SK-N-DZ (cell line): ENCODE measurements around the genes DEFB108B and INPPL1.

GRCh38 chr11:71832983-71833312 lies at the start of gene DEFB108B:
DEFB108B (plus strand) TSS chr11:71833200.
RAMPAGE:
- cytosol, long total RNA: no peak
- nucleus, long total RNA: no peak

GRCh38 chr11:71903378-71903843 lies 25.0 kb downstream of the XNDC1N start:
RAMPAGE:
- cytosol, long total RNA: no peak
- nucleus, long total RNA: no peak

RAMPAGE:
- cytosol, long total RNA: no peak
- nucleus, long total RNA: no peak
These were observed 17.6 kb downstream of the IL18BP start for GRCh38 chr11:72016392-72016591.

RAMPAGE:
- cytosol, long total RNA: no peak
- nucleus, long total RNA: no peak
These were observed 1.4 kb downstream of the ANAPC15 start for GRCh38 chr11:72111128-72111489.

GRCh38 chr11:72111561-72111900 lies 964 bp downstream of the ANAPC15 start:
RAMPAGE:
- cytosol, long total RNA: no peak
- nucleus, long total RNA: no peak

RAMPAGE:
- cytosol, long total RNA: no peak
- nucleus, long total RNA: no peak
These were observed at the start of gene INPPL1 for GRCh38 chr11:72224544-72225645. INPPL1 (plus strand) TSS chr11:72224767.

DNA sequence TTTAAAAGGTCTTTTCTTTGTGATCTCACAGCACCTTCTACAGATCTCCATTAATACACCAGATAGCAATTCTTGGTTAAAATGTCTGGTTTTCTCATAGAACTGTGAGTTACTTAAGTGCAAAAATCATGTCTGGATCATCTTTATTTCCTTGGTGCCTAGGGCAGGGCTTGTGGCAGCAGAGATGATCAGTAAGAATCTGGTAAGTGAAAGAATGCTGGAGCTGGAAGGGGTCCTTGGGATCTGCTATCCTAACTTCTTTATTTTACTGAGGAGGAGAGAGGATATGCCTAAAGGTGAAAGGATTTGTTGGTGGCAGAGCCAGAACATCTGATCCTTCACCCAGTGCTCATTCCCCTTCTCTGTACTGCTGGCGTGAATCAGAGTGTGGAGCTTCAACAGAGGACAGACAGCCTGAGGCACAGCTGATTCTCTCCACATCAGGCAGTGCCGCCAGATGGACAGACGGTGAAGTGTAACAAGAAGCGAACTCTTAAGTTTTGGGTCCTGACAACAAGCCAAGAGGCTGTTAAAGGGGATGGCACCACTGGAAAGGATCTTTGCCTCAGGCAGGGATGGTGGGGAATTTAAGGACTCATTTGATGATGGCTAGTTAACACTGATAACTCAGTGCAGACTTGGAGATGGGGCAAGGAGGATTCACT lies 81.6 kb downstream of the CLPB start:
RAMPAGE:
- cytosol, long total RNA: no peak
- nucleus, long total RNA: start-site peak on the minus strand centred at position 366 of the sequence, 300 bp wide, 31 and 13 reads in 2 replicates

DNA sequence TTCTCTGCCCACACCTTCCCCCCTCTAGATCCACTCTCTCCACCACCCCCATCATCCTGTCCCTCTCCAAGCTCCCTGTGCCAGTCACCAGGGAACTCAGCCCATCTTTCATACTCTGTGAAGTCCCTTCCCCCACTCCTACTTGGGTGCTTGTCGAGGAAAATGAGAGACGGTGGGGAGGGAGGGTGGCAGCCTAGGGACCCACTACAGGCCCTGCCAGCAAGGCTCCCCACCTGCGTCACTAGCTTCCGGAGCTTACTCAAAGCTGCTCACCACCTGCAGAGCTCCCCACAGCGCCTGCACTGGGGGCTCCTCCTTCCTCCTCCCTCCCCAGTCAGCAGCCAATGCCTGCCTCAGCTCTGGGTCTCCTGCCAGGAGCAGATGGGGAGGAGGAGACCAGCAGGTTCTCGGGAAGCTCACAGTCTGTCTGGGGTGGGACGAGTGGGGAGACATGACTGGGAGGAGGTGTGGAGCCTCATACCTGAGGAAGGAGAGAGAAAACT lies 82.2 kb downstream of the PDE2A start:
RAMPAGE:
- cytosol, long total RNA: no peak
- nucleus, long total RNA: no peak

RAMPAGE:
- cytosol, long total RNA: no peak
- nucleus, long total RNA: no peak
These were observed 73.7 kb downstream of the PDE2A start for GRCh38 chr11:72600359-72601119.

GRCh38 chr11:72613865-72614579 lies 60.2 kb downstream of the PDE2A start:
RAMPAGE:
- cytosol, long total RNA: no peak
- nucleus, long total RNA: no peak

RAMPAGE:
- cytosol, long total RNA: no peak
- nucleus, long total RNA: no peak
These were observed 56.8 kb downstream of the PDE2A start for GRCh38 chr11:72617273-72617950.

DNA sequence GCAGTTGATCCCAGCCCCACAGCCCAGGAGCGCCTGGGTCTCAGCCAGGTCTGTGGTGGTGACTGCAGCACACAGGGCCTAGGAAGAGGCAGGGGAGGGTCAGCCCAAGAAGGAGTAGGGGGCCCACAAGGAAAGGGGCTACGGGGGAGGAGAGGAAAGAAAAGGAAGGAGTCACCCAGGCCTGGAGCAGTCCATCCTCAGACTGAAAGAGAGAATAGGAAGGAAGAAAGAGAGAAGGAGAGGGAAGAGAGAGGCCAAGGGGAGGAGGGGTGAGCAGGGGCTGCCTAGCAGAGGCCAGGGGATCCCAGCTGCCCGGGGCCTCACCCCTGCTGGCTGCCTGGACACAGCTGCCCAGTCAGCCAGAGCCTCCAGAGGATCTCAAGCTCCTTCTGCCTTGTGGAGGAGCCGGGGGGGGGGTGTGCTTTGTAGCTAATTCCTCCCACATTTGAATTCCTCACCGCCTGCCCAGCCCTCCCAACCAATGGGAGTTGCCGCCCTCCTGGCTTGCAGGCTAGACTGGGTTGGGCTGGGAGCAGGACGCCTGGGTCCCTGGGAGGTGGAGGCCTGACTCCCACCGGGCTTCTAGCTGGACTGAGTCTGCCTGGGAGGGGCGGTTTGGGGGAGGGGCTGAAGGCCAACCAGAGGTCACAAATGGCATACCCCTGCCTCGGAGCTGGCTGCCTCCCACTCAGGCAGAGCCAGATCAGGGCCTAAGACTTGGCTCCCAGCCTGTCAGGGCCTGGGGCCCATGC lies 29.0 kb upstream of the PDE2A start:
RAMPAGE:
- cytosol, long total RNA: no peak
- nucleus, long total RNA: no peak

GRCh38 chr11:72718966-72719531 lies 33.2 kb downstream of the ARAP1 start:
RAMPAGE:
- cytosol, long total RNA: no peak
- nucleus, long total RNA: no peak

DNA sequence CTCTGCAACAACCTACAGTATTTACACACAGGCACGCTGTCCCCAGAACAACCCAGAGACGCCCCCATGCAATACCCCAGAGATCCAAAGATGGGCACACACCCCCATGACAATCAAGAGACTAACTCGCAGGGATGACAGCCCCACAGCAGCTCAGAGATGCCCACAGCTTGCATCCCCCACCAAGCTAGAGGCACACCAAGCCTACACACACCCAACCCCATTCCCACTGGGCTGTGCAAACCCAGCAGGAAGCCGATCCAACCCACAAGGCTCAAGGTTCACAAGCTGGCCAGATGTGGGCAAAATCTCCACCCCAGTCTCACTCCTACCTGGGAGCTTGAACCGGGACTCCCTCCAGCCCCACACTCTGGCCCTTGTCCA lies 11.7 kb downstream of the STARD10 start:
RAMPAGE:
- cytosol, long total RNA: no peak
- nucleus, long total RNA: no peak

DNA sequence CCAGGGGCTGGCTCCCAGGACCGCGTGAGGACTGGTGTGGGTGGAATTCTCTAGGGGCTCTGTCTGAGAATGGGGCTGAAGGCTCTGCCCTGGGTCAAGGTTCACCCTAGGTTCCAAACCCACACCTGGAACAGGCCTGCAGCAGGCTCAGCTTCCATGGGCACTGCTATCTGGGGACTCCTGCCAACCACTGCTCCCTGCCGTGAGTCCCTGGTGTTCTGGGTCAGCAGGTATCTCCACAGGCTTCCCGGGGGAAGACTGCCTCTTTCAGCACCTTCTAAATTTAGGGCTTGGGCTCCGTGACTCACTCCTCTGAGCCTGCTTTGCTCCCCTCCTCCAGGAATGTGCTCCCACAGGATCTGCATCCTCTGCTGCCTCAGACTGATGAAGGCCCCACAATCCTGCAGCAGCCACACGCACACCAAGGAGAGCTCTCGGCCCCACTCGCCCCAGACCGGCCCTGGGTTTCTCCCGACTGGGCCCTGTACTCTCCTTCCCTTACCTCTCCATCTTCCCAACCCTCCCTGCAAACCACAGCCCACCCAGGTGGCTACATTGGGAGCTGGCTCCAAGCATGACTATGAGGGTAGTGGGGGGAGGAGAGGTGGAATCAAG lies 4.1 kb downstream of the STARD10 start:
RAMPAGE:
- cytosol, long total RNA: no peak
- nucleus, long total RNA: no peak

DNA sequence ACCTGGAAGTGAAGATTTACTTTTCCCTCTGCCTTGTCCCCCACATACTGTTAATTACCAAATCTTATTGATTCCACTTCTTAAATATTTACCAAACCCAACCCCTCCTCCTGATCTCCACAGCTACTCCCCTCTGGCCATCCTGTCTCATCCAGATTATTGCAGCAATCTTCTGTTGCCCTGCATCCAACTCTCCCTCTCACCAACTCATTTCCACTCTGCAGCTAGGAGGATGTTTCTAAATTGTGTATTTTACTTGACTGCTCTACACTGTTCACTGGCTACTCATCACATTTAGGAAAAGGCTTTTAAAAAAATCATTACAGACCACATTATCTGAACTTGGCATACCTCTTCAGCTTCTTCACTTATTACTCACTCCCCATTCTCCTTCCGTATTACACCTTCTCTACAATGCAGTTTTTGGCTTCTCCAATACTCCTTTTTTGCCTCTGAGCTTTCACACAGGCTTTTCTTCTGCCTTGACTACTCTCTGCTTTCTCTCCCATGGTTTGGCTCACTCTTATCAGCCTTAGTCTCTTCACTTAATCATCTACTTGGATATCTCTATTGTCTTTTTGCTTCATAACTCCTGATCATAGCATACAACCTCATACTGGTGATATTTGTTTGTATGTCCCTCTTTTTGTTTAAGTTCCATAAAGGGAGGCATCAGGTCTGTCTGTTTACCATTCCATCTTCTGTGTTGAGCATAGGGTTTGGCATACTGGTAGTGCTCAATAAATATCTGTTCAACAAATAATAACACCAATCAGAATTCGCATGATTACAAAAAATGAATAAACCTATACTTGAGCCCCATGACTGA lies 118.1 kb downstream of the ATG16L2 start:
RAMPAGE:
- cytosol, long total RNA: no peak
- nucleus, long total RNA: no peak

RAMPAGE:
- cytosol, long total RNA: no peak
- nucleus, long total RNA: no peak
These were observed 1.5 kb upstream of the FCHSD2 start for GRCh38 chr11:73143513-73144169.

GRCh38 chr11:73194334-73194975 lies 23.6 kb upstream of the P2RY2 start:
RAMPAGE:
- cytosol, long total RNA: no peak
- nucleus, long total RNA: no peak

DNA sequence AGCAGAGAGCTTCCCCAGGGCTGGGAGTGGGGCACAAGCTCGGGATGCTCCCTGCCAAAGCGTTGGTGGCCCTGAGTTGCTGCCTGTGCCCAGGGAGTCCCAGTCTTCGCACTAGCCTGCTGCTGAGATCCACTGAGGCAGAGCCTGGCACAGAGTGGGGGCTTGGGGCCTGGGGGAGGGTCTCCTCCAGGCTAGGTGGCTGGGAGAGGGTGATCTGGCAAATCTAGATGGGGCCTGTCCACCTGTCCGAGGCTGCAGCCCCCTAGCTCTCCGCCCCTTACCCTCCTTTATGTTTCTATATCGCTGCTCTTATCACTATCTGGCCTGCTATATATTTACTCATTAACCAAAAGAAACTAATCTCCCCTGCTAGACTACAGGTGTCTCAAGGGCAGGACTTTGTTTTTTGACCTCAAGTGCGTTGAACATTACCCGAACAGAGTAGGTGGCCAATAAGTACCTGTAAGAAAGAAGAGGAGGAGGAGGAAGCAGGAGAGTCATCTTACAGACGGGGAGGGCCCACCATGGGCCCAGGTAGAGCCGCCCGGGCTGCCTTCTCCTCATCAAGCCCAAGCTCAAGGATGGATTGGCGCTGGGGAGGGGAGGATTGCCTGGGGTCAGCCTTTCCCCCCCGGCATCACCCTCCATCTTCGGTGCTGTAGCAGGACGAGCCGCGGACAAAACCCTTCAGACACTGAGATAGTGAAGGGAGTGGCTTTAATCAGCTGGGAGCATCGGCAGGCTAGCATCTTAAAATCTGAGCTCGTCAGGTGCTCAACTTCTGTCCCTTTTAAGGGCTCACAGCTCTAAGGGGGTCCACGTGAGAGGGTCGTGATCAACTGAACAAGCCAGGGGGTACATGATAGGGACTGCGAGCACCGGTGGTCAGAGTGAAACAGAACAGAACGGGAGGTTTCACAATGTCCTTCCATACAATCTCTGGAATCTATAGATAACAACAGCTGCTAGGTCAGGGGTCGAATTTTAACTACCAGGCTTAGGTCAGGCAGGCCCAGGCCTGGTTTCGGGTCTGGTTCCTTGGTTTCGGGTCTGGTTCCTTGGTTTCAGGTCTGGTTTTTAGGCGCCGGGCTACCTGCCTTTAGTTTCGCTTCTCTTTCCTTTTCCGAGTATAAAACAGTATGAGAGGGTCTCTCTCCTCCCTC lies 1.1 kb upstream of the P2RY6 start:
RAMPAGE:
- cytosol, long total RNA: no peak
- nucleus, long total RNA: no peak

GRCh38 chr11:73311583-73311875 lies 3.5 kb downstream of the ARHGEF17 start:
RAMPAGE:
- cytosol, long total RNA: no peak
- nucleus, long total RNA: no peak